Jejunum (tissue), 1 donor: ENCODE measurements around a stretch of chr19.

GRCh38 chr19:47316698-47317235, 7.1 kb downstream of the C5AR1 start:
- PRO-cap, result no peak

GRCh38 chr19:47379687-47380035, 30.5 kb downstream of the DHX34 start:
- PRO-cap, result no peak

DNA sequence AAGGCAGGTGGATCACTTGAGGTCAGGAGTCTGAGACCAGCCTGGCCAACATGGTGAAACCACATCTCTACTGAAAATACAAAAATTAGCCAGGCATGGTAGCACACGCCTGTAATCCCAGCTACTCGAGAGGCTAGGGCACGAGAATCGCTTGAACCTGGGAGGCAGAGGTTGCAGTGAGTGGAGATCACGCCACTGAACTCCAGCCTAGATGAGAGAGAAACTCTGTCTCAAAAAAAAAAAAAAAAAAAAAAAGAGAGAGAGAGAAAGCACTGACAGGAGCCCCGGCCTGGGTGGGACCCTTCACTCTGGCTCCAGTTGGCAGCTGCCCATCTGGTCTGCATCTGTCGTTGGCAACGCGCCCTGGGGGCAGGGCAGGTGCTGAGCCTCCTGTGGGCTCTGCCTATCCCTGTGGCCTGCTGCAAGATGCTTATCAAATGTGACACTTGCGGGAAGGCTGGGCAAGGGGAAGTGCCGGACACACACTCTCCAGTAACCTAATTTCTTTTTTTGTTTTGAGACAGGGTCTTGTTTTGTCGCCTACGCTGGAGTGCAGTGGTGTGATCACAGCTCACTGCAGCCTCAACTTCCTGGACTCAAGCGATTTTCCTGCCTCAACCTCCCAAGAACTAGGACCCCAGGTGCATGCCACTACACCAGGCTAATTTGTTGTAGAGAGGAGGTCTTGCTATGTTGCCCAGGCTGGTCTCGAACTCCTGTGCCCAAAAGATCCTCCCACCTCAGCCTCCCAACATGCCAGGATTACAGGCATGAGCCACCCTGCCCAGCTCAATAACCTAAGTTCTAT, 10.7 kb upstream of the KPTN start:
- PRO-cap, result no peak

DNA sequence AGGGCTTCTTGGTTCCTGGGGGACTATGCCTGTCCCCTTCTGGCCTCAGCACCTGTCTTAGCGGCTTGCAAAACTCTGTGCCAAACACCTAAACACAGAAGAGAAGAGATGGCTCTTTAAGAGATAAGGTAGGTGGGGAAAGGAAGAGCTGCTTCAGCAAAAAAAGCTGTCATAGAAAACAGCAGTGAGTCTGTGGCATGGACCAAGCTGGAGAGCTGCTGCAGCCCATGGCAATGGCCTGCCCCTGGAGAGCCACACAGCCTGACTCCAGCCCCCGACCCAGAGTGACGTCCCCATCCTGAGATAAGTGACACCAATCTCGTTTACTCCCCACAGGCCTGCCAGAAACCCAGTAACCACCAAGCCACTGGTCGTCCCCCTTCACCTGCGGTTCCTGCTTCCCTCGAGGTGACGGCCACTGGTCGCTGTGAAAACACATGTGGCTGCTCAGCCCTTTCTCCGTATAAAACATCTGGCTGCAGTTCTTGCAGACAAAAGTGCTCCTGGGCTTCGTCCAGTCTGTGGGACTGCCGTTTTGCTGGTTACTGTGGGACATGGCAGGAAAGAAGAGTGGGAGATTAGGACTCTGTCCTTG, 25.0 kb upstream of the NAPA start:
- PRO-cap, result no peak

DNA sequence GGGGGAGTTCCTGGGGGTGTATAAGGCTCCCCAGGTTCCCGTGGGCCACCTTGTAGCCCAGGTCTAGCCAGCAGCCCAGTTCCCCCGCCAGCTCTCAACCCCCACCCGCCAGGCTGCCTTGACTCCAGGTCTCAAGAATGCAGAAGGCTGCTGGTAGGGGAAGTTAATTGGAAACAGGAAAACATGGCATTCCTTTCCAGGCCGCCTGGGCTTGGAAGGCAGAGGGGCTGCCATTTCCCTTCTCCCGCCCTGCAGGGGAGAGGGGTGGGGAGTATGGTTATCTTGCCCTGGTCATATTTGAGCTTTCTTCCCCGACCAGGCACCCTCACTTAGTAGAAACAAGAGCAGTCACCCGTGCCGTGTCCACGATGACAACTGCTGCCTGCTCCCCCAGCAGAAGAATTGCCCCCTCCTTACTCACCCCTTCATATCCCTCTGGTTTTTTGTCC, 4.3 kb downstream of the BICRA start:
- PRO-cap, result no peak

- PRO-cap, result no peak
Observed at GRCh38 chr19:47660259-47660765, 51.4 kb downstream of the BICRA start.

GRCh38 chr19:47702379-47703433, 10.5 kb upstream of the EHD2 start:
- PRO-cap, result no peak

- PRO-cap, result no peak
Observed at GRCh38 chr19:47754340-47754953, 9.1 kb downstream of the NOP53 start.

DNA sequence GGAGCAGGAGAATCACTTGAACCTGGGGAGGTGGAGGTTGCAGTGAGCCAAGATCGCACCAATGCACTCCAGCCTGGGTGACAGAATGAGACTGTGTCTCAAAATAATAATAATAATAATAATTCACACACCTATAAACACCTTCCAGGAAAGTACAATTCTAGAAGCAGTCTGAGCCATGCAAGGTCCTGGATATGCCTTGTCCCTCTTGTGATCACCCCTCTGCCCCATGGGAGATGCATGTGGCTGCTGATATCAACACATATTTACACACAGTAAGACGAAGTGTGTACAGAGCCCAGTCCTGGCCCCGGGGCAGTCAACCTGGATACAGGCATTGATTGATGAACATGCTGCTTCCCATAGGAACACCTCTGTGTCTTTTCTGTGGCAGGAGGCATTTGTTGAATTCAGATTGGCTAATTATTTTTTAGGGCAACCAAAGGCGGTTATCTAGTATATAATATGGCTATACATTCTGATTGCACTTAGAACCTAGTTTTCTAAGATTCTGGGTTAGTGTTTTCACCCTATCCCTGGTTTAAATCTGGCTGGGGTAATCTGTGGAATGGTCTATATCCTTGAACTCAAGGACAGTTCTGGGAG, 3.2 kb downstream of the SULT2A1 start:
- PRO-cap, result no peak

DNA sequence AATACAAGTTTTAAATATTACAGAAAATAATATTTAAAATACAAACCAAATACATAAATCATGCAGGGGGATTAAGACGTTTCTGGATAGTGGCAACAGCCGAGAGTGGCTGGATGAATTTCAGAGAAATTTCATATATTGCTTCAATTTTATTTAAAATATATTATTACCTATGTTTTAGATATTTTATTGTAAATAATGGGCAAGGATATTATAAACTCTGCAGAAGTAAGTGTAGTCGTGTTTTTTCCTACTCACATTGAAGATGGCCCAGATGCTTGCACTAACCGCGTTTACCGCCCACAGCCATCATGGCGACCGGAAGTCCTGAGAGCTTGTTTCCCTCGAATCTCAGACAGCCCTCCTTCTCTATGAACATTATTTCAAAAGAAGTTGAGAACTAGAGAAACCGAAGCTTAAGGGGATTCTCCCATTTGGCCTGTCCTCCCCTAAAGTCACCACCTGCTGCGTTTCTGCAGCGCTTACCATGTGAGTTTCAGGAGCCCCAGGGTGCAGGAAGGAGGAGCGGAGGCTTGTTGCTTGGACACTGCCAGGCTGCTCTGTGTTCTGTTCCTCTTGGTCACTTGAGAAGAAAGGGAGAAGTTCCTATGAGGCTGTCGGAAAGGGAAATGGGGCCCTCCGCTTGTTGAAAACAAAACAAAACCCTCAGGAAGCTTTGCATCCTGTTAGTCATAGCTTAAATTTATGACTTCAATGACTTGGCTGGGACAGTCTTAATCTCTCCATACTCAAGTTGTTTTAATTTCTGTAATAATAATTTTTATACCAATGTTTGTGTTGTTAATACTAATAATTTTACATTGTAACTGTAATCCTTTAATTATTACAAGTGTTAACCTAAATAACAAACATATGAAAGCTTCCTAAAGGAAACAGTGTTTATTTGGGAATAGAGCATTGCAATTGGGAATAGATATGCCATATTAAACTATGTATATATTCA, 6.2 kb downstream of the CARD8 start:
- PRO-cap, result unidirectional peak, minus-strand start at position 549 of the sequence

DNA sequence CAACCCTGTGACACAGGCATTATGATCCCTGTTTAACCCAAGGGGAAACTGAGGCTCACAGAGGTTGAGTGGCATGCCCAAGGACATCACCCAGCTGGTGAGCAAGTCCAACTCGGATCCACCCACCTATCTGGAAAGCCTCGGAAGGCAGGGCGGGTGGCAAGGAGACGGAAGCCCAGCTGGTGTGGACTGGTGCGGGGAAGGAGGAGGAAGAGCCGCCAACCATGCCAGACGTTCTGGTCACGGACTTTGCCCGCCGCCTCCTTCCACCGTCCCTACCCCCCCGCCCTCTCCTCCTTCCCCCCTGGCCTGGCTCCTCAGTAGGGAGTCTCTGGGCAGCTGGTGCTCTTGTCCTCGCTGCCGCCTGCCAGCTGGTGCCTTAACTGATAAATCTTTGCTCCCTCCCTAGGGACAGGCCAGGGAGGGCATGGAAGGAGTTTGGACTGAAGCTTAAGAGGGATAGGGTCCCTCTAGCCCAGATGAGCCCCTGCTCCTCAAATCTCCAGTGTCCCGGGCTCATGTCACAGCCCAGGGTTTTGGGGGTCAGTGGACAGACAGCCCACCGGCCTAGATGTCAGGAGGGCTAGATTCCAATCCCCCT, 4.8 kb downstream of the SYNGR4 start:
- PRO-cap, result bidirectional peak, plus-strand start at position 323 of the sequence, minus-strand start at position 238 of the sequence

DNA sequence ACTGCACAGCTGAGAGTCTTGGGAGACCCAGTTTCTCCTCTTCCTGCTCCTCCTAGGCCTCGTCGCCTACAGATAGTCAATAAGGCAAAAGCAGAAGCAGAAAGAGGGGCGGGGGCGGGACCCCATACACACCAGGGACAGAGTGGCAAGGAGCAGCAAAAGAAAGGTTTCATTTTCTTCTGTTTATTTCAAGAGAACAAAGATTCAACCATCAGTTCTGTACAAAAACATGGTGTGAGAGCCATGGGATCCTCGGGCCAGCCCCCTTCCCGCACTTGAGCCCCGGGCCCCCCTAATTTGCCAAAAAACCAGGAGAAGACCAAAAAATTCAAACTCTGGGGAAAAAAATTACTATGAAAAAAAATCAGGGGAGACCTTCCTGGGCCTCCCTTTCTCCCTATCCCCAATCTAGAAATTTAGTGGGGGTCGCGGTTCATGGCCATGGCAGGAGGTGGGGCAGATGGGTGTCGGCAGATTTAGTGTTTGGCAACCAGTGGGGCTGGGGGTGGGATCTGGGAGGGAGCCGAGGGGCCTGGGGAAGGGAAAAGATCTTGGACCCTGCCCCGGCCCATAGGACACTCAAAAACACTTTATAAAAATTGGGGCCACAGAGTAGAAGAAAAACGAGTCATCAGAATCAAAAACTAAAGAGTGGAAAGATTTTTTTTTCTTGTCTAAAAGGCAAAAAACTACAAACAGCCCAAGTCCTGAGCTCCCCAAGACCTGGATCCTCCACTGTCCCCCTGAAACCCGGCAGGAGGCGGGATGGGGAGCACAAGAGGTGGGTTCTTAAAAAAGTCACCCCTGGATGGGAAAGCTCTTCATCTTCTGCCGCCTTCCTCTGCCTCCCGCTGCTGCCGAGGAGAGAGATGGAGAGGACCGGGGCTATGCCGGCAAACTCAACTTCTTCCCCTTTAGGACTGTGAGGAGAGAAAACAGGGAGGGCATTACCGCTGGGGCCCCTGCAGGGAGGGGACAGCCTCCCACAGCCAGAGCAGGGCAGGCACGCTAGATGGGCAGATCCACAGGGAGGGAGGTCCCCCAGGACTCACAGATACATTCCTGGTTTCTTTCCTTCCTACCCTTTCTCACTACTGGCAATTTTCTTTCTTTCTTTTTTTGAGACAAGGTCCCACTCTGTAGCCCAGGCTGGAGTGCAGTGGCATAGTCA, 8.6 kb downstream of the KDELR1 start:
- PRO-cap, result no peak

GRCh38 chr19:48398422-48398881, 5.0 kb downstream of the GRIN2D start:
- PRO-cap, result bidirectional peak, plus-strand start at chr19:48399086, minus-strand start at chr19:48398848

DNA sequence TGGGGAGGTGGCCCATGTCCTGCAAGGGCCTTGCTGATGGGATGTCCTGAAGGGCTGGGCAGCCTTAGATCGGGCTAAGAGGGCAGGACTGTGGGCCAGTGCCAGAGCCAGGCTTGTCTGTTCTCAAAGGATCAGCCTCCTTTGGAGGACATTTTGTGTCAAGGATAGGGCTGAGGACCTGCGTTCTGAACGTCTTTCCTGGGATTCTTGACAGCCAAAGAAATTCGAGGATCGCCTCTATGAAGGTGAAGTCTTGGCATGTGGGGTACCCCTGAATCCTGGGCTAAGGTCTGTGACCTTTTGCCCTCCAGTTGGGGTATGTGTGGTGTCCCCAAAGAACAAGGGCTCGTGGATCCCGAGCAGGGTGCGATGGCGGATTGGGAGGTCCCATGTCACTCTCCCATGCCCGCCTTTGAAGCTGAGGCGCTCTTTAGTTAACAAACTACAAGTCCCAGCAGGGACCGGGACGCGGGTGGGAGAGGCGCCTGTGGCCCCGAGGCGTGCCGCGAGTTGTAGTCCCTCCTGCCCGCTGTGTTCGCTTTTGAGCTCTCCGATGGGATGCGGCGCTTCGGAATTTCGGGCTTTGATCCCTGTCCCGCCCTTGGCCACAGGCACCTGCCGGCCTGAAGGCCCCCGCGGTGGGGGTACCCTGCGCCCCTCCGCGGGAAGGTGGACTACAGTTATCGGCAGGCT, 10.8 kb downstream of the CYTH2 start:
- PRO-cap, result unidirectional peak, plus-strand start at position 532 of the sequence

- PRO-cap, result no peak
Observed at GRCh38 chr19:48481904-48482750, 13.0 kb downstream of the CYTH2 start.

DNA sequence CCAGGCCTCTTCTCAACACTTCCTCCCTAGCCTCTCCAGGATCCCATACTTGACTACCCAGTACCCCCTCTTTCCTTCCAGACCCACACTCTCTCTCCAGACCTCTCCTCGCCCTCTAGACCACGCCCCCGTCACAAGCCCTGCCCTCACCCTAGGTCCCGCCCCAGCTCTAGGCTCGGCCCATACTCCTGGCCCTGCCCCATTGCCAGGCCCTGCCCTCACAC, 19.0 kb downstream of the LMTK3 start:
- PRO-cap, result no peak

GRCh38 chr19:48501406-48502013, 10.1 kb downstream of the LMTK3 start:
- PRO-cap, result bidirectional peak, plus-strand start at chr19:48501719, minus-strand start at chr19:48501577

GRCh38 chr19:48568183-48569033, 16.4 kb downstream of the SULT2B1 start:
- PRO-cap, result unidirectional peak, plus-strand start at chr19:48568535; unidirectional peak, plus-strand start at chr19:48568581

- PRO-cap, result bidirectional peak, plus-strand start at chr19:48624407, minus-strand start at chr19:48624208
Observed at GRCh38 chr19:48623695-48624545, 4.6 kb downstream of the SPHK2 start.

DNA sequence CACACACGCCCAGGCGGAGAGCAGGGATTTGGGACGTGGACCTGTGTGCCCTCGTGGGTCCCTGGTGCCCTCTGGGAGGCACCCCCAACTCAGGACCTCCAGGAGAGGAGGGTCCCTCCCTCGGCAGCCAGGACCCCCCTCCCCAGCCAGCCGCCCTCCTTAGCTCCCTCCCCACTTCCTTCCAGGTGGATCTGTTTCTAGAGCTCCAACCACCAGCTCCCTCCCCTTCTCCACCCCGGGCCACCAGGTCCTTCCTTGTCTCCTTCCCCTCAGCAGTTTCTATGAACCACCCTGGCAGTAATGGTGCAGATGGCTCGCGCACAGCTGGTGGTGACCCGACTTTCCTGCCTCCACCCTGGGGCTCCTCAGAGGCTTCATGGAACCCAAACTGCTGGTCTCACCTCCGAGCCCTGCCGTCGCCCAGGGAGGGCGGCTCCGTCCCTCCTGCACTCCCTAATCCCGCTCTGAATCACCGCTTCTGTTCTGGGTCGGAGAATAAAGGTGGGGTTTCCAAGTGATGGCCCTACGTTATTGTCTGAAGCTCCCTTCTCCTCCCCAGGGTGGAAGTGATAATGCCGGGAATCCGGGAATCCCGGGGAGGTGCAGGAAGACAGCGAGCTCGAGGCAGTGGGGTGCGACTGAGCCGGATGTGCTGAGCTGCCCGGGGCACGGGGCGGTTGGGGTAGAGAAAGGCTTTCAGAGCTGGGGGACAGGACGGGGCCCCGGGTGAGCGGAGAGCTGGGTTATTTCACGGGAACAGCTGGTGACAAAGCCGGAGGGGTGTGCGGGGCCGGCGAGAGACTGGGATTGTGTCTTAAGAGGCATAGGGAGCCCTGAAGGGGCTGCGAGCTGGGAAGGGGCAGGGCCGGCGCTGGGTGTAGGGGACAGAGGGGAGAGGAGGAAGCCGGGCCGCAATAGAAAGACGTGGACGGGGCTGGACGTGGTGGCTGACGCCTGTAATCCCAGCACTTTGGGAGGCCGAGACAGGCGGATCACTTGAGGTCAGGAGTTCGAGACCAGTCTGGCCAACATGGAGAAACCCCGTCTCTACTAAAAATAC, 691 bp downstream of the FUT2 start:
- PRO-cap, result bidirectional peak, plus-strand start at position 616 of the sequence, minus-strand start at position 446 of the sequence; bidirectional peak, plus-strand start at position 907 of the sequence, minus-strand start at position 809 of the sequence